Transverse colon (tissue), 4 donors: ENCODE measurements around the genes GOLPH3, NPR3 and C1QTNF3.

GRCh38 chr5:32174025-32174893 lies at the start of gene GOLPH3:
Gene GOLPH3, minus strand, starts transcription at chr5:32174319.
- PRO-cap, result bidirectional peak, plus-strand start at chr5:32174389, minus-strand start at chr5:32174285
- RAMPAGE, long total RNA, 4 experiments, result start-site peak on the plus strand in 1 of 4 experiments, at chr5:32174389-32174428 at its widest, 10 reads per replicate; start-site peak on the minus strand in 3 of 4 experiments, at chr5:32174278-32174322 at its widest, 86 to 229 reads per replicate

DNA sequence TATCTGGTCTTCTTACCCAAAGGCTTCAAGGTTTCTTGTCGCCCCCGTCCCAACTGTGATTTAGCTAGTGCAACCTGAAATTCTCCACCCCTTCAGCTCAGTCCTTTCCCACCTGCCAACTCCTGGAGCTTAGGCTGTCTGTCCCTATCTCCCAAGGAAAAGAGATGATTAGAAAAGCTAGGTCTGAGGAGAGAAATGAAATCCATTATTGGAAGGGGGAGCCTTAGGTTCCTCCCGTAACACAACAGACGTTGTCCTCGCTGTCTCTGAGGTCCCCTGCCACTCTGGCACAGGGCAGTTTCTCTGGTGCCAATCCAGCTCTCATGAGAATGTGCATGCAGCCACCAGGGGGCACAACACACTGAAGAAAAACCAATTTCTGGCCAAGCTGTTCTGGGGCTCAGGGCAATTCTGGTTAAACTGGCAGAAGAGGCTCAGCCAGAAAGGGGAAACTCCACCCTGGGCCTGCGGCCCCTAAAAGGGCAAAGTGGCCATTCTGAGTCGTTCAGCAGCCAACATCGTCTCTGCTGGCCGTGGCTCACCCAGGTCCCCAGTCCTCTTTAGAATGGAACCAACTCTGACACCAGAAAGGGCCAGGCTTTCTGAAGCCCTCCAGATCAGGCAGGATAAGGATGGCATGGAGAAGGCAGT lies 58.3 kb upstream of the GOLPH3 start:
- PRO-cap, result no peak
- RAMPAGE, long total RNA, 4 experiments, result no peak in any of the 4 experiments

- PRO-cap, result no peak
- RAMPAGE, long total RNA, 4 experiments, result no peak in any of the 4 experiments
Measured at GRCh38 chr5:32331128-32331629, 18.4 kb upstream of the MTMR12 start.

- PRO-cap, result no peak
- RAMPAGE, long total RNA, 4 experiments, result no peak in any of the 4 experiments
Measured at GRCh38 chr5:32331630-32332052, 18.9 kb upstream of the MTMR12 start.

DNA sequence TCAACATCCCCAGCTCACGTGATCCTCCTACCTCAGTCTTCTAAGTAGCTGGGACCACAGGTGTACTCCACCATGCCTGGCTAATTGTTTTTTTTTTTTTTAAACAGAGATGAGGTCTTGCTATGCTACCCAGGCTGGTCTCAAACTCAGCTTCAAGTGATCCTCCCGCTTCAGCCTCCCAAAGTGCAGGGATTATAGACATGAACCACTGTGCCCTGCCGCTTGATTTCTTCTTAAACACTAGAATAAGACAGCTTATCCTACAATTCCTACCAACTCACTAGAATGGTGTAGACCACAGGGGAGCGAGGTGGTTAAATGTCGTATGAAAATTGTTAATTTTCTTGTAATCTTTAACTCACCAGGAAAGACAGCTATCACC lies 11.7 kb downstream of the ZFR start:
- PRO-cap, result no peak
- RAMPAGE, long total RNA, 4 experiments, result no peak in any of the 4 experiments

- PRO-cap, result unidirectional peak, plus-strand start at chr5:32710976
- RAMPAGE, long total RNA, 4 experiments, result no peak in any of the 4 experiments
Measured at GRCh38 chr5:32710935-32711562, at the start of gene NPR3. Gene NPR3, plus strand, starts transcription at chr5:32711321.

- PRO-cap, result no peak
- RAMPAGE, long total RNA, 4 experiments, result no peak in any of the 4 experiments
Measured at GRCh38 chr5:32852411-32852832, 141.3 kb downstream of the NPR3 start.

- PRO-cap, result no peak
- RAMPAGE, long total RNA, 4 experiments, result no peak in any of the 4 experiments
Measured at GRCh38 chr5:33287312-33287695, 153.5 kb upstream of the TARS1 start.

- PRO-cap, result no peak
- RAMPAGE, long total RNA, 4 experiments, result no peak in any of the 4 experiments
Measured at GRCh38 chr5:33441952-33442388, 1.2 kb downstream of the TARS1 start.

DNA sequence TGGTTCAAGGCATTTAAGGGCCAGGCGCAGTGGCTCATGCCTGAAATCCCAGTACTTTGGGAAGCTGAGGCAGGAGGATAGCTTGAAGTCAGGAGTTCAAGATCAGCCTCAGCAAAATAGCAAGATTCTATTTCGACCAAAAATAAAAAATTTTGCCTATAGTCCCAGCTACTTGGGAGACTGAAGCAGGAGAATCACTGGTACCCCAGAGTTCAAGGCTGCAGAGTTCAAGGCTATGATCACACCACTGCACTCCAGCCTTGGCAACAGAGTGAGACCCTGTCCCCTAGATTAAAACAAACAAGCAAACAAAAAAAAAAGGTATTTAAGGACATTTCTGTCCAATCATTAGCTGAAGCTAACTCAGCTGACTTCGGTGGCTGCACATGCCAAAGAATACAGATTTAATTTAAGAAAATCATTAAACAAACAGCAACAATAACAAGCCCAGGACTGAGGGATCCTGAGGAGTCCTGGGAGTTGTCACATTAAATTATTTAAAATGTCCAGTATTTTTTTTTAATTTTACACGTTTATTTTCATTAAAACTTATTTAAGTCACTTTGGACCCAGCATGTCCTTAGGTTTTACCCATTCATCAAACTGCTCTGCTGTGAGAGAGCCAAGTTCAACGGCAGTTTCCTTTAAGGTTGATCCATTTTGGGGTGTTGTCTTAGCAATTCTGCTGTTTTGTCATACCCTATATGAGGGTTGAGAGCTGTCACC lies 11.2 kb downstream of the AMACR start:
- PRO-cap, result no peak
- RAMPAGE, long total RNA, 4 experiments, result no peak in any of the 4 experiments

DNA sequence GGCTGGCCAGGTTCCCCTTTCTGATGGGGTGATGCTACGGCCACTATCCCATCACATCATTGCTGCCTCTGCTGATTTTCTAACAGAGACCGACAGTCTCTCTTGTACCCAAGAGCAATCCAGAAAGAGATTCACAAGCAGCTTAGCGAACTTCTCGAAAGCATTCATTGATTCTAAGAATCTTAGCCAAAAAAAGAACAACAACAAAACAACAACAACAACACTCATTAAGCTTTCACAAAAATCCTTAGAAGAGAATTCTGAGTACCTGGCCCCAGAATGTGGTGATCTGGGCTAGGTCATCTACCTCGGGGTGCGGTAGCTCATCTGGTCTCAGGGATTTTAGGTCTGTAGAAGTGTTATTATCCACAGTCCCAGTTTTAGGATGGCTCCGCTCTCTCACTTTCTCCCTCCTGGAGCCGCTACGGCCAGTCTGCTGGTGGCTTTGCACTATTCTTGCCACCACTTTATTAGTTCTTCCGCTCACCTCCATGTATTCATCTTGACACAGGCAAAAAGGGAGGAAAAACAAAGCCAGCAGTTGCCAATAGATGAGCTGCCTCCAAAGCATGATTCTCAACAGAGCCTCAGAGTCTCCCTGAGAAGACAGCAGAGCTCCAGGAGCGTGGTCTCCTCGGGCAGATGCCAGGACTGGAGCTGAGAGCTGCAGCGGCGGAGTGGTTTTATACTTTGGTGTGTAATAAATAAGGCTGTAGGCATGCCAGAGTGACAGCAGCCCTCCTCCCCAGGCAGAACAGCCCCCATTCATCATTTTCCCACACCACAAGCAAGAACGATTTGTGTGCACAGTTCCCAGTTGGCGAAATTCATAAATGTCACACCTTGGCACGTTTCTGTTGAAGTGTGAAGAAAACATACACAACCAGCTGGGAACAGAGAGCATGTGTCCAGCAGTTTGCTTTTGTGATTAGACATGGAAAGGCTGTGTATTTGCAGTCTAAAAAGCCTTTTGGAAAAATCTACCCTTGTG lies at the start of gene C1QTNF3:
Gene C1QTNF3, minus strand, starts transcription at position 659 of the 991 bp plus-strand sequence.
- PRO-cap, result no peak
- RAMPAGE, long total RNA, 4 experiments, result start-site peak on the minus strand in 2 of 4 experiments, centred at positions 395 to 619 of the sequence, 13 to 59 reads per replicate

DNA sequence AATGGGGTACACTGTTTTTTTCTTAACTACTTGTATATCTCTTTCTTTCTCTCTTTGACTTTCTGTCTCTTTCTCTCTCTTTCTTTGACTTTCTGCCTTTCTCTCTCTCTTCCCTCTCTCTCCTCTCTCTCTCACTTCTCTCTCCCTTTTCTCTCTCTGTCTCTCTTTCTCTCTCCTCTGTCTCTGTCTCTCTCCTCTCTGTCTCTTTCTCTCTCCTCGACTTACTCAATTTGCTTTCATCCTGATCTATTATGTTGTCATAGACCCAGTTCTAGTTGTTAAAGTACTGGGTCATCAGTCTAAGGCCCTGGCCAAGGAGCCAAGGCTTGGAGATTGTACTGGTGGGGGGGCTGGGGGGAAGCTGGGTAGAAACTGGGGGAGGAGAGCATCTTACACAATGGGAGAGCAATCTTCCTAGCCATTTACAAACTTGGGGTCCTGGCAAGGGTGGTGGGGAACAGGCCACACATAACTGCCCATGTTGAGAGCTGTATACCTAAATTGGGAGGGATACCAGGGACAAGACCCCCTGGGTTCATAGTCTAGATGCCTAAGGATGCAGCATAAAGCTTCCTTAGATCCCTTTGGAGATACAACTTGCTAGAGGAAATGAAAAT lies 20.3 kb upstream of the C1QTNF3 start:
- PRO-cap, result no peak
- RAMPAGE, long total RNA, 4 experiments, result start-site peak on the minus strand in 1 of 4 experiments, centred at position 230 of the sequence, 42 reads per replicate

GRCh38 chr5:34244509-34245612 lies 201.8 kb upstream of the C1QTNF3 start:
- PRO-cap, result unidirectional peak, plus-strand start at chr5:34244786
- RAMPAGE, long total RNA, 4 experiments, result start-site peak on the minus strand in 2 of 4 experiments, at chr5:34244735-34245191 at its widest, 14 to 28 reads per replicate

DNA sequence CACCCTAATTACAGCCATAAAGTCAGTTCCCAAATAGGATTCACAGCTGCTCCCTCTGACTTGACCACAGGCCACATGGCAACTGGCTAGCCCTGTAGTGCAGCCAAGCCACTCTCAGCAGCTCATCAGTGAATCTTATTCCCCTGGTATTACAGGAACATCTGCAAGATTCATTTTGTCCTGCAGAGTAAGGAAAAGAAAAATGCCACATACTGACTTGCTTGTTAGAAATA lies 244.7 kb upstream of the RAI14 start:
- PRO-cap, result no peak
- RAMPAGE, long total RNA, 4 experiments, result no peak in any of the 4 experiments

DNA sequence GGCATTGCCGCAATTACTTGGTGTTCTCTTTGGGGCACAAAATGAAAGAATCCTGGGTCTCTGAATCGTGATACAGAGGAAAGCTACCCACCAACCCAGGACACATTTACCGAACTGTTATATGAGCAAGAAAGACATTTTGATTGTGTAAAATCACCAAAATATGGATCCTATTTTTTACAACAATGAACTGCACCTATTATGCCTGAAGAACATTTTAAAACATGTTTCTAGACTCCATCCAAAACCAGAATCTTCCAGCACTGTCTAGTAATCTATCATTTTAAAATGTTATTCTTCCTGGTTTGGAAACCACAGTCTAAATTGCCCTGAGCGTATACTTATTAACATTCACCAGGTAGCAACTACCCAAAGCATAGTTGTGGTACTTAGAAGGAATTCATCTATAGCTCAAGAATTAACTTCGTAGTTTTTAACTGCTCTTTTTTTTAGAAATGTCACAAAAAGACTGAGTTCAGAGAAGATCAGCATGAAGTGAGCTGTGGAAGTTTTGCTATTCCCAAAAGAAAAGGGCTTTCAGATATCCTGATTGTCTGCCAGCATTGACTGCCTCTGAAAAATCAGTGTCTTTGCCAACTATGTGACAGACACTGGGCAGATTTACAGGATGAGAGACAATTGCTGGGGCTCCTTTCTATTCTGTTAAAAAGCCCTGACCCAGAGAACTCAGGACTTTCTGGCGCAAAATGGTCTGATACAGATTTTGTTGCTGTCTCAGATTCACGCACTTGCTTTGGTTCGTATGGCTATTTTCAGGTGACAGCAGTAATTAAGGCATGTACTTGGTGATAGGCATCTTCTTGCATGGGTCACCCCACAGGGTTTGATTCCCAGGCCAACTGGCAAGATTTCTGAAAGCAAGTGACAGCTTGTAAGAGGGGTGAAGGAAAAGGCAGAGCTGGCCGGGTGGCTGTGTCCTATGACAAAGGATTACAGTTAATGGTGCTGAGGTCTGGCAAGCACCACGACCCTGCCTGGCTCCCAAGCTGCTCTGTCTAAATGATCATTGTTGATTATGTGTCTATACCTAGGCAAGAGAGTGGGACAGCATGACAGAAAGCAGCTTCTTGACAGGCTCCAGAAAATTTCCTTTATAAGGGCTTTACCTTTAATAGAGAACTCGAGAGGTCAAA lies 152.5 kb upstream of the RAI14 start:
- PRO-cap, result no peak
- RAMPAGE, long total RNA, 4 experiments, result no peak in any of the 4 experiments

- PRO-cap, result no peak
- RAMPAGE, long total RNA, 4 experiments, result no peak in any of the 4 experiments
Measured at GRCh38 chr5:34583005-34583516, 73.1 kb upstream of the RAI14 start.

DNA sequence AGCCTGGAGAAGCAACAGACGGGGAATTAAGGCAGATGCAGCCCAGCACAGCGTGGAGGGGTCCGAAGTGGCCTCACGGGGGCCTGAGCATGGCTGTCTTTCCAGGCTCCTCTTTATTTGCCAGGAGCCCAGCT lies 1.1 kb downstream of the RAI14 start:
- PRO-cap, result no peak
- RAMPAGE, long total RNA, 4 experiments, result no peak in any of the 4 experiments

- PRO-cap, result no peak
- RAMPAGE, long total RNA, 4 experiments, result no peak in any of the 4 experiments
Measured at GRCh38 chr5:34657516-34658015, 1.4 kb downstream of the RAI14 start.

GRCh38 chr5:34923750-34924520 lies 5.4 kb upstream of the DNAJC21 start:
- PRO-cap, result no peak
- RAMPAGE, long total RNA, 4 experiments, result no peak in any of the 4 experiments

- PRO-cap, result no peak
- RAMPAGE, long total RNA, 4 experiments, result no peak in any of the 4 experiments
Measured at GRCh38 chr5:34954542-34955235, 25.3 kb downstream of the DNAJC21 start.